SJSA1 (cell line): ENCODE results near the genes MASTL and ODAD2.

DNA sequence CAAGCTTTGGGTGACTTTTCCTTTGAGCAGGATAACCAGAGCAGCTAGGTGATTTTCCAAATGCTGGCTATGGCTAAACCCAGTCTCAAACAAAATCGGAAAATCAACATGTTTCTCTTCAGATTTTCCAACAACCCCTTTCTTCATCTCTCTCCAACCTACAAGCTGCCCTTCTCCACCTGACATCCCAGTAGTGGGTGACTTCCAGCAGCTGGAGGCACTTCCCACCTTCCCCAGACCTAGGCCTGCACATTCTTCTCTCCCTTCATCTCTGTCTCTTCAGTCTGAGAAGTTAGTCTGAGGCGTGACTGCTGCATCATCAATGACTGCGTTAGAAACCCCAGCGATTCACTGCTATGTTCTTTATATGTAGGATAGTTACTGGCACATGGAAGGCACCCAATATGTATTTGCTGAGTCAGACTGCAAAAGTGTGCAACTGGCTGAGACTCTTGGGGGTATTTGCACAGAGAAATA lies 45.2 kb downstream of the THNSL1 start:
- RAMPAGE, long total RNA = no peak

DNA sequence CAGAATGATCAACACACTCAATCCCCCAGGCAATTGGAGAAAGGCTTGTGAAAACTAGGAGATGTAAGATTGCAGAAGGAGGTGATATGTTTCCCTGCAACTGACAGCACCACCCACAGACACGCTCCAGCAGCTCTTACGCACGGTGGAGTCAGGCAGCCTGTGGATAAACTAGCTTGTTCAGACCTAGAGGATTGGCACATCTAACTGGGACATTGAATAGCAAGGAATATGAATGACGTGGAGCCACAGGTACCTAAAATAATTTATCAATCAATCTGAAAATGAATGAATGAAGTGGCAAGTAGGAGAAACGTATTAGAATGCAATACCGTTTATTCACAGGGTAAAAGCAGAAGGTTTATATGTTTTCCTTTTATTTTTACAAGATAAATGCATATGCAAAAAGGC lies 125.6 kb upstream of the MYO3A start:
- RAMPAGE, long total RNA = no peak

GRCh38 chr10:26479722-26480238 lies 41.6 kb downstream of the APBB1IP start:
- RAMPAGE, long total RNA = no peak

GRCh38 chr10:26486203-26486649 lies 48.1 kb downstream of the APBB1IP start:
- RAMPAGE, long total RNA = no peak

- RAMPAGE, long total RNA = no peak
Measured at GRCh38 chr10:26738770-26739753, 41.6 kb downstream of the PDSS1 start.

- RAMPAGE, long total RNA = no peak
Measured at GRCh38 chr10:27034874-27035915, 65.1 kb downstream of the ANKRD26 start.

DNA sequence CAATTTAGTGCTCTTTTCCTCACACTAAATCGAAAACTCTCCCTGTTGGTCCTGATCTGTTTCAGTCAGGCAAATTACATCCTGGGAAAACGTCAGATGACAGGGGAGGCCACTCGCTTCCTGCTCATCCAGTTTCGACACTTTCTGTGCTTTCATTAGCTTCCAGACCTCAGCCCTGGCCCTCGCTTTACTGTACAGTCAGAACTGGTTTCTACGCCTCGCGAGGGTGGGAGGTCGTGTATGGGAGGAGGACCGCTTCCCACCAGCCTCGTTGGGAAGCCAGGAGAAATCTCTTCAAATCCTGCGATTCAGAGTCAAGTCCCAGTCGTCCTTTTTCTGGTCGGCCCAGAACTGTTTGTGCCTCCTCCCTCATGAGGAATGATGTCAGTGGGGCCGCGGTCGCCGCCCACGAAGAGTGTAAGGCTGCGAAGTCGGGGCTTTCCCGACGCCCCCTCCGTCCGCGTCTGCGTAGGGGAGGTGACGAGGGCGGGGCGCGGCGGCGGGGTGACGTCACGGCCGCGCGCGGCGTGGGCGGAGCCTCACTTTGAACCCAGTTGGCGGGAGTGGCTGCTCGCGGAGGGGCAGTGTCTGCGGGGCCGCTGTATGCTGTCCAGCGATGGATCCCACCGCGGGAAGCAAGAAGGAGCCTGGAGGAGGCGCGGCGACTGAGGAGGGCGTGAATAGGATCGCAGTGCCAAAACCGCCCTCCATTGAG lies at the start of gene MASTL:
MASTL (plus strand) TSS at position 542 of the 715 bp plus-strand sequence.
- RAMPAGE, long total RNA = no peak

DNA sequence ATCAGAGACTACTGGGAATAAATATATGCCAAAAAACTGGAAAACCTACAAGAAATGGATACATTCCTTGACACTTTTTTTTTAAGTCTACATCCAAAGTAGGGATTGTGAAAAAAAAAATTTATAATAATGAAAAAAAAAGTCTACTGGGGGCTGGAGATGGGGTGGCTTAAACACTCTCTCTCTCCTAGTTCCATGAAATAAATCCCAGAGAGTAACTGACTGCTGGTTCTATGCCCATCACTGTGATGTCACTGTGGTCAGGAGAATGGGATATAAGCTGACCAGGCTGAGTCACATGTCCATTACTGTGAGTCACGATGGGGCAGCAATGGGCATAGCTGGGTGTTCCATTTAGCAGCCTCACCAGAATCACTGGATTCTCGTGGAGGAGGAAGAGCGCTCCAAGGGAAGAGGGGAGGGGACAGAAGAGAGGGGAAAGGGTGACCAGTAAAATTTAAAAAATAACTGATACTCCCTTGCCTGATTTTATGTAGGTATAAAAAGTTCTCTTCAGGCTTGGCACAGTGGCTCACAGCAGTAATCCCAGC lies 37.1 kb downstream of the MASTL start:
- RAMPAGE, long total RNA = no peak

GRCh38 chr10:27414007-27414719 lies 89.9 kb upstream of the RAB18 start:
- RAMPAGE, long total RNA = no peak

DNA sequence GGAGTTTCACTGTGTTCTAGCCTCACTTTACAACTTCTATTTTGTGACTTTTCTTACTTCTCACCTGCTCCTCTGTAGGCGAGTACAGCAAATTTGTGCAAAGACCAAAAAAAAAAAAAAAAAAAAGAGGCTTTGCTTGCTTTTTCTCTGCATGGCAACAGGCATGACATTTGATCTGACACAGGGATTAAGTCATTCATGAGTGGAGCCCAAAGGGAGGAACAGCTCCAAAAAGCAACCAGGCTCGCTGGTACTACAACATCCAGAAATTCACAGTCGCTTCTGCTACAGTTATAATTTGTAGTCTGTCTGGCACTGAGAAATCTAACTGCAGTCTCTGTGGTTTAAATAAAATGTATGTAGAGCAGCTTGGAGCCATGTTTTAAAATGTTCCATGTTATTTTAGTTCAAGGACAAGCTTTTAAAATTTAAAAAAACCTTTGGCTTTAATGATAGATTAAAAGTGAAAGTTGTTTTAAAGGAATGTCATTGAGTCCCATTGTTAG lies 31.7 kb downstream of the MKX start:
- RAMPAGE, long total RNA = no peak

GRCh38 chr10:27746563-27746893 lies 909 bp upstream of the MKX start:
- RAMPAGE, long total RNA = no peak

DNA sequence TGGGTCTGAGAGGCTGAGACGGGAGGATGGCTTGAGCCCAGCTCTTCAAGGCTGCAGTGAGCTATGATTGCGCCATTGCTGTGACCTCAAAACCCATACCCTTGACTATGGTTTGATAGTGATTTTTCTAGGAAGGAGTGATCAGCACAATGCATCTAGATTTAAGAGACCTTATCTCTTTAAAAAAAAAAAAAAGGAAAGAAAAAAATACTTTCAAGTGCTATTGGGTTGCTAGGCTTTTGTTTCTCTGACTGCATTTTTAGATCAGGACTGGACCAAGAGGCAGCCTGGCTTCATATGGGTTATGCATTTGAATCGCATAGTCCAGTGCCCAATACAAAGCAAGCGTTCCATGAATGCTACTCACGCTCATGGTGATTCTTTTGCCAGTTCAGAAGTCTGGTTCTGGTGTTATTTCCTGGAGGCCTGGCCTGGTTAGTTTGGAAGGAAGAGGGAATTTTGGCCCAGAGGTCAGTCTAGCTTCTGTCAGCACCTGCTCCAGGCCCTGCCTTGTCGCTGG lies 74.1 kb upstream of the MKX start:
- RAMPAGE, long total RNA = no peak

- RAMPAGE, long total RNA = no peak
Measured at GRCh38 chr10:27820173-27820756, 74.6 kb upstream of the MKX start.

- RAMPAGE, long total RNA = no peak
Measured at GRCh38 chr10:27998325-27999386, at the start of gene ODAD2. ODAD2 (minus strand) TSS chr10:27999079.

DNA sequence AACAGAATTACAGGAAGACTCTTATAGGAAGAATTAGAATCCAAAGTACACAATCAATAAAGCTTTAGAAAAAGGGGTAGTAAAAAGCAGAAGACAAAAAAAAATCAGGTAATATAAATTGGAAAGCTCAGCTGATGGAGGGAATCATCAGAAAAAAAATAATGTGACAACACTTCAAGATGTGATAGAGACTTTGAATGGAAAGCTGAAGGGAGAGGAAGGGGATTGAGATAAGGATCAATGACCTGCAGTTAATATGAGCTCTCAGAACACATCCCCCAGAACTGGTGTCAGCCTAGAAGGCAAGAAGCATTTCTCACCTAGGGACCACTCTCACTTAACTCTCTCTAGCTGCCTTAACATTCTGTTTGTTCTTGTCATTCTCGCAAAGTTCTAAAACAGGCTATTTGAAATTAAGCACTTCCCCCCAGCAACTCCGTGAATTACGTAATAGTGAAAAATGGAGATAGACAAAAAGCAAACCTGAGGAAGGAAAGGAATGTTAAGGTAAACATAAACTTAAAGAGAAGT lies 1.1 kb upstream of the MPP7 start:
- RAMPAGE, long total RNA = no peak

DNA sequence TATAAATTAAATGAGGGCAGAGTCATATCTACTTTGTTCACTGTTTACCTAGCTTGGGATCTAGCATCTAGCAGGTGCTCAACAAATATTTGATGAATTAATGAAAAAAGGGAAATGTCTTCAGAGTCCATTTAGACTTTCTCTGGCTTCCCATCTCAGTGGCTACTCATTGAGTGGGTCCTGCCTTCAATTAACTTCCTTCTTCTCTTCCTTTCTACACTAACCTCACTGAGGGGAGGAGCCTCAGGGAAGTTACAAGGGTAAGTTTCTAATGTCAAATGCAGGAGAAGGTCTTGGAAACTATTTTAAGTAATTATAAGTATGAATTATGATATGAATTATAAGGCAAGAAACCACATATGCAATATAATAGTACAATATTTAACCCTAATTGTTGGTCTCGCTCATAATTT lies 28.2 kb upstream of the MPP7 start:
- RAMPAGE, long total RNA = no peak

- RAMPAGE, long total RNA = no peak
Measured at GRCh38 chr10:28432229-28432465, 100.8 kb upstream of the WAC start.

GRCh38 chr10:28555169-28555993 lies 22.5 kb downstream of the WAC start:
- RAMPAGE, long total RNA = no peak

DNA sequence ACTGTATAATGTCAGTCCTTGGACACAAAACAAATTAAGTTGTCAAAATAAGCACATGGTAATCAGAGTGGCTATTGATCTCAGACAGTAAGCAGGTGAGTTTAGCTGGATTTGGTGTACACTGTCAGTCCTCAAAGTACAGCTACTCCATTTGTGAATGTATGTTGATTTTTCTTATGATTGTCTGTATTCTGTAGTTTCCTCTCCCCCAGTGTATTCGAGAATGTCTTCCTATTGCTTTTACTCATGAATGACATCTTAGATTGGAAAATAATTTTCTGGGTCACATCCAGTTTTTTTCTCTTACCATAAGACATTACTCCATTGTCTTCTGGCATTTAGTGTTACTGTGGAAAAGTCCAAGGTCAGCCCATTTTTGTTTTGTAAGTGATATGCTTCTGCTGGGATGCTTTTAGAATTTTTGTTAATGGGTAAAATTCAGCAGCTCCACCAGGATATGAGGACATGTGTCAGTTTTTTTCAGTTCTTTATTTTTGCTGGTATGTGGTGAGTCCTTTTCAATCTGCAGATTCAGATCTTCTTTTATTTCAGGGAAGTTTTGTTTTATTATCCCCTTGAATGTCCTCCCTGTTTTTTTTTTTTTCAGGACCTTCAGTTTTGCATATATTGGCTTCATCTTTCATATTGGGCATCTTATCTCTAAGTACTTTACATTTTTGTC lies 33.6 kb downstream of the WAC start:
- RAMPAGE, long total RNA = no peak

DNA sequence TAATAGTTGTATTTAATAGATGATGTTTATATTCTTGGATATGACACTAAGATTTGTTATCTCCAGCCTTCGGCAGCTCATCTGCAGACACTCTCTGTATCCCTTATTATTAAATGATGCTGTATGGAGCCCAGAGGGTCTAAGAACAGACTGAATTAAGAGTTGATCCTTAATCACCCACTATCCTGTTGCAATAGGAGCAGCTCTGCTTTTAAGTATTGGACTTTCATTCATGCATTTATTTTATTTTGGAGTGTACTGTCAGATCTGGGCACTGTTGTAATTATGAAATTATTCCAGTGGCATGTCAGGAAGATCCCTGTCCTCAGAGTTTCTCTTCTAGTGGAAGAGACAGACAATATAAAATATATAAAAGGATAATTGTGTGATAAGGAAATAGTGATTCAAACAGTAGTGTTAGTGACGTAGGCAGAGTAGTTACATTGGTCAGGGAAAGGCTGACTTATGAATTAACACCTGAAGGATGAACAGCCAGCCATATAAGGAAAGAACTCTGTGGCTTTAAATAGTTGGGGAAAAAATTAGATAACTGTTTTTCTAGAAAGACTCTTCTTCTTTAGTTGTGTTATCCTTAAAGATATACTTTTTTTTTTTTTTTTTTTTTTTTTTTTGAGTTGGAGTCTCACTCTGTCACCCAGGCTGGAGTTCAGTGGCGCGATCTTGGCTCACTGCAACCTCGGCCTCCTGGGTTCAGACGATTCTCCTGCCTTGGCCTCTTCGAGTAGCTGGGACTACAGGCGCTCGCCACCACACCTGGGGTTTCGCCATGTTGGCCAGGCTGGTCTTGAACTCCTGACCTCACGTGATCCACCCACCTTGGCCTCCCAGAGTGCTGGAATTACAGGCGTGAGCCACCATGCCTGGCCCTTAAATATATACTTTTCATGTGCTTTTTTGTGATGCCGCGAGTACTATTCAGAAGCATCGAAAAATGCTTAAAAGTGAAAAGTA lies 37.7 kb downstream of the WAC start:
- RAMPAGE, long total RNA = no peak